SK-N-DZ (cell line): Measurements from ENCODE around the gene SH2D2A.

GRCh38 chr1:156539852-156540433 lies 32.4 kb downstream of the IQGAP3 start:
RAMPAGE:
- cytosol, long total RNA: no peak
- nucleus, long total RNA: no peak

DNA sequence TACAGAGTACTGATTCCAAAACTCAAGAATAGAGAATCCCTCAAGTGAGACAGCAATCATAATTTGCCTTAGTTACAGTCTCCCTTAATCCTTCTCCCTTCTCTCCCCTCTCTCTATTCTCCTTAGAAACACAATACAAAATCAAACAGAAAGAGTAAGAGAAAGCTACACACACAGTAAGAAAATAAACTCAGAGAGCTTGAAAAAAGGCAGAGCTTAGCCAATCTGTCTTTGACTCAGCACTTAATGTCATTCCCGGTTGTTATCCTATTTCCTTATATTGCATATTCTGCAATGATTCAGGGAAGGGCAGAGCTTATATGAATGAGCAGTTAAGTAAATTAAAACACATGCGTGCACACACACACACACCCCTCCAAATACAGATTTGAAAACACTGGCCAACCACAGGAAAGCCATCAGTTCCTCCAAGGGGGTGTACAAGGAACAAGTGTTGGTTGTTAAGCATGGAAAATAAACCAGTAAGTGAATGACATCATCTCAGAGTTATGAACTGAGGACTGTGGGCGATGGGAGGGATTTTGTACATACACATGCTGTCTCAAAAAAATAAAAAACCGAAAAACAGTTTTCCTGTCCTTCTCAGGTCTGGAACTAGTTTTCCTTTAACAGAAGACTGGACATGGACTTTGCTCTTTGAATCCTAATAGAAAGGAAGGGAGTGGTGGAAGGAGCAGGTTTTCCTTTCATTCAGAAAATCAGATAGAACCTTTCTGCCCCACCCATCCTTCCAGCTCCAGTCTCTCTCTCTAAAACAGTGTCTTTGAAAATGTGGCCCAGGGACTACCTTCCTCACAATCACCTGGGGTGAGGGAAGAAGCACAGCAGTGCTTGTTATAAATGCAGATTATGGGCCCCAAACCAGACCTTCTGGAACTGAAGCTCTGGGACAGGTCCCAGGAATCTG lies 992 bp downstream of the IQGAP3 start:
RAMPAGE:
- cytosol, long total RNA: no peak
- nucleus, long total RNA: no peak

GRCh38 chr1:156615199-156615593 lies 4.0 kb upstream of the HAPLN2 start:
RAMPAGE:
- cytosol, long total RNA: no peak
- nucleus, long total RNA: no peak

DNA sequence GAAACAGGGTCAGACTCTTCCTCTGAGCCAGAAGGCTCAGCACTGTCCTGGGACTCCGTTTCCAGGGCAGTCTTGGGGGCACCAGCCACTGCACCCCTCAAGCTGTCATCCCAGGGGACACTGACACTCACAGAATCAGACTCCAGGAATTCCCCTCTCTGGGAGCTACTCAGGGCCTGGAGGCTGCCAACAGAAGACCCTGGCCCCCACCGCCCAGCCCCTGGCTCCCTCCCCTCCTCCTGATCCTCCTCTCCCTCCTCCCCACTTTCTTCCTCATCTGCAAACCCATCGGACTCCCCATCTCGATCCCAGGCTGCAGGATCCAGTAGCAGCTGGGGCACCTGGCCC lies 7.6 kb downstream of the NES start:
RAMPAGE:
- cytosol, long total RNA: no peak
- nucleus, long total RNA: no peak

RAMPAGE:
- cytosol, long total RNA: no peak
- nucleus, long total RNA: no peak
Measured at GRCh38 chr1:156742805-156743528, 2.1 kb upstream of the MRPL24 start.

RAMPAGE:
- cytosol, long total RNA: no peak
- nucleus, long total RNA: no peak
Measured at GRCh38 chr1:156746976-156747778, 4.3 kb downstream of the HDGF start.

RAMPAGE:
- cytosol, long total RNA: no peak
- nucleus, long total RNA: no peak
Measured at GRCh38 chr1:156749011-156749624, 2.4 kb downstream of the HDGF start.

RAMPAGE:
- cytosol, long total RNA: no peak
- nucleus, long total RNA: no peak
Measured at GRCh38 chr1:156749625-156750710, 1.5 kb downstream of the HDGF start.

GRCh38 chr1:156752890-156753504 lies 1.5 kb upstream of the HDGF start:
RAMPAGE:
- cytosol, long total RNA: no peak
- nucleus, long total RNA: no peak

DNA sequence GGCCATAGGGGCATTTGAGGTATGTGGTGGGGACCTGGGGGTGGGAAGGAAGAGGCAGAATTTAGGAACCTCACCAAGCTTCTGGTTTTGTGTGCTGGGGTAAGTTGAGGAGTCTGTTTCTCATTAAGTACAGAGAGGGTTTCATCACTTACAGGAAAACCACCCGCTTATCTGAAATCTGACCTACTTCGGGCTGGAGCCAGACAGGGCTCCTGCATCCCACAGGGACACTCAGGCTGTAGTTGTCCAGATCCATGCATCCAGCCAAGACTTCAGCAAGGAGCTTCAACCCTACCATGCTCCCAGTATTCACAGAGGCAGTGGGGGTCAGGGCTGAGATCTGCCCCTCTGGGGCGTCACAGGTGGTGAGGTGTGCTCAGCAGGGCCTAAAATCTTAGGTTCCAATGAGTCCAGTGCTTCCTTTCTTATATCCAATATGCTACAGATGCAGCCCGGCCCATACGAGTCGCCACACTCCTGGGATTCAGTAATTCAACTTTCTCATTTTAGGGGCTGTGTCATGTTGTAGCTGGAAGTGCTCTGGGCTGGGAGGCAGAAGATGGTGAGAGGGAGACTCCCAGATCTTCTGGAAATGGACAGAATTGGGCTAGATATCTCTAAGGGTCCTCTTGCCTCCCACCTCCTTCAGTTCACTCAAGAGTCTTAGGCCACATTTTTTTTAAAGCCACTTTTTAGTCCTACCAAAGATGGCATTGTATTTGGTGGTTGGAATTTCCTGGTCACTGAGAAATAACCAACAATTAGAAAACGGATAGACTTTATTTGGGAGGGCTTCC lies 14.9 kb downstream of the SH2D2A start:
RAMPAGE:
- cytosol, long total RNA: no peak
- nucleus, long total RNA: no peak

GRCh38 chr1:156816584-156817173 lies at the start of gene SH2D2A:
Gene SH2D2A (minus strand): TSS chr1:156816848.
RAMPAGE:
- cytosol, long total RNA: no peak
- nucleus, long total RNA: no peak

GRCh38 chr1:156845229-156845564 lies 13.7 kb downstream of the INSRR start:
RAMPAGE:
- cytosol, long total RNA: no peak
- nucleus, long total RNA: no peak

RAMPAGE:
- cytosol, long total RNA: no peak
- nucleus, long total RNA: no peak
Measured at GRCh38 chr1:156848231-156848655, 10.7 kb downstream of the INSRR start.

GRCh38 chr1:156927355-156928154 lies 7.1 kb downstream of the LRRC71 start:
RAMPAGE:
- cytosol, long total RNA: no peak
- nucleus, long total RNA: no peak

RAMPAGE:
- cytosol, long total RNA: no peak
- nucleus, long total RNA: no peak
Measured at GRCh38 chr1:156993338-156993975, 52.1 kb downstream of the ARHGEF11 start.

RAMPAGE:
- cytosol, long total RNA: no peak
- nucleus, long total RNA: no peak
Measured at GRCh38 chr1:157044232-157044974, 1.1 kb downstream of the ARHGEF11 start.

DNA sequence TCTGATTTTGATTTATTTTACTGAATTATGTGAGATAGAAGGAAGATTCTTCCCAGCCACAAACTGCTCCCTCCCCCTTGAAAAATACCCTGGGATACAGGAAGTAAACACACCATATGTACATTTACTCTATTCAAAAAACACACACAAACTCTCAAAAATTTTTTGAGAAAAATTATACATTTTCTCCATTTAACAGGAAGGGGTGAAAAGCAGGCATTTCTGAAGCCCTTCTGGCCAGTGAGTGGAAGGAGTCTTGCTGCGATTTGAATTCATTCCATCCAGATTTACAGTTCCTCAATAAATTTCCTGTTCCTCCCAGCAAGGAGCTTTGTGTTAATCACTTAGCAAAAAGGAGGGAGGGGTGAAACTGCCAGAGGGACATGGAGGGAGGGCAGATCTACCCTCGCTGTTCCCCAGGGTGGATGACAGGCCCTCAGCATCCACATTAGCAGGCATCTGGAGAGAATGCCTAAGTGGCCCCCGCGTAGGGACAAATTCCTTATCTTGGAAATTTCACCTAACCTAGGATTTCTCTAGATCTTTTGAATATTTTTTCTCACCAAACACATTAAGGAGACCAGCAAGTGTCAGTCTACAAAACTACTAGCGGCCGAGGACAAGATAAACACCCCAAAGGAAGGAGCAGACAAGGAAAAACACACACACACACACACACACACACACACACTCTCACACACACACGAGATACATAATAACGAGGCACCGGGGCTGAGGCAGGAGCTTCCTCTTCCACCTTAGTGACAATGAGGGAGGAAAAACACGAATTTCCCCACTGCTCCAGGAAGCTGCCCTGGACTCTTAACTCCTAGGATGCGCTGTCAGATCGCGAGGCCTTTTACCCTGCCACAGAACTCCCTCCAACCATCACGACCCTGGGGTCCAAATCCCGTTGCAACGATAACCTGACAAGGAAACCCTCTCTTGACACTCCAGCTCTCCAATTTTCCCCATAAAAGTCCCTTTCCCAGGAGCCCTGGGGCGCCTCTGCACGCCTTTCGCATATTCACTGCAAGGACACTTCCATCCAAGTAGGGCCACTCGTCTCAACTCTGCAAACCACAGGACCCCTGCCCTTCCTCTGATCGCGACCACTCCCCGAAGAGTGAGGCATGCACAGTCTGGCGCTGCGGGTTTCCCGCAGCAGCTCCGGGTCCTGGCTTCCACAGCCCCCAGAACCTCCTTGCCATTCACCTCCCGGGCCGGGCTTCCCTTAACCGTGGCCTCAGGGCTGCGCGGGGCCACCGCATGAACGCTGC lies 904 bp downstream of the ETV3 start:
RAMPAGE:
- cytosol, long total RNA: no peak
- nucleus, long total RNA: no peak

GRCh38 chr1:157155542-157156520 lies 17.6 kb upstream of the ETV3 start:
RAMPAGE:
- cytosol, long total RNA: no peak
- nucleus, long total RNA: no peak

GRCh38 chr1:157709744-157710334 lies 9.3 kb upstream of the FCRL3 start:
RAMPAGE:
- cytosol, long total RNA: no peak
- nucleus, long total RNA: no peak

RAMPAGE:
- cytosol, long total RNA: no peak
- nucleus, long total RNA: no peak
Measured at GRCh38 chr1:157774095-157774542, 2.8 kb downstream of the FCRL2 start.